Bronchial lymph node (tissue), 1 donor: Measurements from ENCODE around the gene UBC.

- PRO-cap: unidirectional peak, plus-strand start at chr12:124774463
Observed at GRCh38 chr12:124773845-124774552, 89.7 kb downstream of the SCARB1 start.

DNA sequence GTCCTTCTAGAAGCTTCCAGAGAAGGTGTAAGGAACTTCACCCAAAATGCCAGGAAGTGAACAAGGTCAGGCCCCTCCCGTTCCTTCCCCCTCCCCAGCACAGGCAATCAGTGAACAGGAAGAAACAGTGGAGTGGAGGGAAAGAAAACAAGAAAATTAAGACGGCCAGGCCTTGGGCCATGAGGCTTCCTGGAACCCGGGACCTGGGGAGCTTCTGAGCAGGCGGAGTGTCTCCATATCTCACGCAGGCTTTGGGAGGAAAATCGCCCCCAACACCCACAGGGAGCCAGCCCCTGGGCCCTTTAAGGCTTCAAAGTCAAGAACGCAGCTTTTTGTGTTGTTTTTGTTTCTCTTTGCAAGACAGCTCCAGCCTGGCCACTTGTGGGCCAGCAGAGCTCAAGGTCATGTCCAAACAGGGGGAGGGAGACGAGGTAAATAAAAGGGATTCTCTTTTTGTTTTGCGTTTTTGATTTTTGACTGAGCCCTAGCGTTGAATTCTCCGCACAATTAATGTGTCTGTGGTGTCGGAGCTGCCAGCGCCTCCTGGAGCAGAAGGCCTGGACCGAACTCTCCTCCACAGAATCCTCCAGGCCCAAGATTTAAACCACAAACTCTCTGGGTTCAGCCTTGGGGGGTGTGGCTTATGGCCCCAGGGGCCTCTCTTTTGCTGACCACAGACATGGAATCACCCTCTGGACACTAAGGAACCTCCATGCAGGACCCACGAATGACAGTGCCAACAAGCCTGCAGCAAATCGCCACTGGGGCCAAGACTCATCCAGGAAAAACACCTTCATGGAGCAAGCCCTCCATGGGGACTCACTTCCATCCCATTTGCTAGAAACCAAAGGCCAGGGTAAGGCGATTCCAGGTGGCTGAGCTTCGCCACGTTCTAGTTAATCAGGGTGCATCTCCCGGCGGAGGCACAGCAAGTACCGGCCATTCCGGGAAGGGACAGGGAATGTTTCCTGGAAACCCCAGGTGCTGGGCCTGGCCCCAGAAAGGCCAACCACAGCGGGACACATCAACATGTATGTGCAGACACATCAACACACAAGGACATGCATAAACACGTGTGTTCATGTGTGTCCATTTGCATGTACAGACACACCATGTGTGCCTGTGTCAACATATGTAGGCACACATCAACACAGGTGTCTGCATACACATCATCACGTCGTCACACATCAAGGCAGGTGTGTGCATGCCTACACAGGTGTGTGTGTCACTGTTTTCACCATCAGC lies 8.1 kb downstream of the SCARB1 start:
- PRO-cap: no peak

DNA sequence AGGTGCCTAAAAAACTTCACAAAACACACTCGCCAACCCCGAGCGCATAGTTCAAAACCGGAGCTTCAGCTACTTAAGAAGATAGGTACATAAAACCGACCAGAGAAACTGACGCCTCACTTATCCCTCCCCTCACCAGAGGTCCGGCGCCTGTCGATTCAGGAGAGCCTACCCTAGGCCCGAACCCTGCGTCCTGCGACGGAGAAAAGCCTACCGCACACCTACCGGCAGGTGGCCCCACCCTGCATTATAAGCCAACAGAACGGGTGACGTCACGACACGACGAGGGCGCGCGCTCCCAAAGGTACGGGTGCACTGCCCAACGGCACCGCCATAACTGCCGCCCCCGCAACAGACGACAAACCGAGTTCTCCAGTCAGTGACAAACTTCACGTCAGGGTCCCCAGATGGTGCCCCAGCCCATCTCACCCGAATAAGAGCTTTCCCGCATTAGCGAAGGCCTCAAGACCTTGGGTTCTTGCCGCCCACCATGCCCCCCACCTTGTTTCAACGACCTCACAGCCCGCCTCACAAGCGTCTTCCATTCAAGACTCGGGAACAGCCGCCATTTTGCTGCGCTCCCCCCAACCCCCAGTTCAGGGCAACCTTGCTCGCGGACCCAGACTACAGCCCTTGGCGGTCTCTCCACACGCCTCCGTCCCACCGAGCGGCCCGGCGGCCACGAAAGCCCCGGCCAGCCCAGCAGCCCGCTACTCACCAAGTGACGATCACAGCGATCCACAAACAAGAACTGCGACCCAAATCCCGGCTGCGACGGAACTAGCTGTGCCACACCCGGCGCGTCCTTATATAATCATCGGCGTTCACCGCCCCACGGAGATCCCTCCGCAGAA lies at the start of gene UBC:
Gene UBC (minus strand): TSS at position 782 of the 854 bp plus-strand sequence.
- PRO-cap: bidirectional peak, plus-strand start at position 277 of the sequence, minus-strand start at position 195 of the sequence; bidirectional peak, plus-strand start outside the sequence, minus-strand start at position 782 of the sequence

DNA sequence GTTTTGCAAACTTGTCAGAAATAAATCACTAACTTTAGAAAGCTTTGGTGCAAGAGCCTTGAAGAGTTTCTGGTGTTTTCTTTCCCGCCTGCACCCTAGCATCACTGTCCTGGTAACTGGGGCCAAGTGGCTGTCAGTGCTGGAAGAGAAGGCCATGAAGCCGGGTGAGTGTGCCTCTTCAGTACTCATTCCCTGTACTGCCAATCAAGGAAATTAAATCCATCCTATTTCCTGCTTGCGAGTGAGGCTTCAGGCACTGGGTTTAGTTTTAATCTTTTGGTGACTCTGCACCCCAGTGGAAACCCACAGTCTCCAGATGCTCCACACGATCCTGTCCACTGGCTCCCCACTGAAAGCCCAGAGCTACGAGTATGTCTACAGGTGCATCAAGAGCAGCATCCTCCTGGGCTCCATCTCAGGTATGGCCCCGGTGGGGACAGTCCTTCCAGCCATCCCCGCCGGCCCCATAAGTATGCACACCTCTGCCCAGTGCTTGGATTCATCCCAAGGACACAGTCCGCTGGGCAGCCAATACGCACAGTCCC lies 59.4 kb downstream of the AACS start:
- PRO-cap: no peak

DNA sequence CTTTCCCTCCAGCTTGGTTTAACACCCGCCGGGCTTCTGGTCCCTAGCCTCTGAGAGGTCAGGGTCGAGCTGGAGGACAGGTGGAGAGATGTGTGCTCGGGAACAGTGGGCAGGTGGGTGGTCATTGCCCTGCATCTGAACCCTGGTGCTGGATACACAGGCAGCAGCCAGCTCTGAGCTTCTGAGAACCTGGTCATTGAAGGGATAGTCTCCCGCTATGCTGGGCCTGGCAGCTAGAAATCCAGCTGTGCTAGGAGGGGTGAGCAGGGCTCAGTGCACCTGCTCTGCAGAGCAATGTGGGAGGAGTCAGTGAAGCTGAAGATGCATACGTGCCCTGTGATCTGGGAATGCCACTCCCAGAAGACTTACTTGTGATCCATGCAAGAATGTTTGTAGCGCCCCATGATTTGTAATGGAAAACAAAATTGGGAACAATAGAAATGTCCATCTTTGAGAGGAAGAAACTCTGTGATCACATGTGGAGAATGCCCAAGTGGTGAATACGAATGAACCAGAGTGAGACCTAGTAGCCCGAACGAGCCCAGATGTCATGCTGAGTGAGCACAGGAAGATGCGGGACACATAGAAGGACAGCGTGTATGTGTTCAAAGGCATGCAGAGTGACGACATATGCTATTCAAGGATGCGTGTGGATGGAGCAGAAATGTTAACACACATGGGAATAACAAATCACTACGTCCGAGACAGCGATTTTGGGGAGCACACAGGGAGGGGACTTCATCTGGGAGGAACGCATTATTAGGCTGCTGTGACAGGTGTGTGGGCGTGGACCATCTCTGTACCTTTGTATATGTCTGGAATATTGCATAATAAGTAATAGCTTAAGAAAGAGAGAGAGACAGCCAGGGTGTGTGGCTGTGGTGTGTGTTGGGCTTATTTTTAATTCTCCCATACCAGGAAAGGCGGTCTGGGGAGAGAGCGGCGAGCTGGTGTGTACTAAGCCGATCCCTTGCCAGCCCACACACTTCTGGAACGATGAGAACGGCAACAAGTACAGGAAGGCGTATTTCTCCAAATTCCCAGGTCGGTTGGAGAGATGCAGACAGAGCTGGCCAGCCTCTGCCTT lies 57.4 kb upstream of the TMEM132B start:
- PRO-cap: no peak

DNA sequence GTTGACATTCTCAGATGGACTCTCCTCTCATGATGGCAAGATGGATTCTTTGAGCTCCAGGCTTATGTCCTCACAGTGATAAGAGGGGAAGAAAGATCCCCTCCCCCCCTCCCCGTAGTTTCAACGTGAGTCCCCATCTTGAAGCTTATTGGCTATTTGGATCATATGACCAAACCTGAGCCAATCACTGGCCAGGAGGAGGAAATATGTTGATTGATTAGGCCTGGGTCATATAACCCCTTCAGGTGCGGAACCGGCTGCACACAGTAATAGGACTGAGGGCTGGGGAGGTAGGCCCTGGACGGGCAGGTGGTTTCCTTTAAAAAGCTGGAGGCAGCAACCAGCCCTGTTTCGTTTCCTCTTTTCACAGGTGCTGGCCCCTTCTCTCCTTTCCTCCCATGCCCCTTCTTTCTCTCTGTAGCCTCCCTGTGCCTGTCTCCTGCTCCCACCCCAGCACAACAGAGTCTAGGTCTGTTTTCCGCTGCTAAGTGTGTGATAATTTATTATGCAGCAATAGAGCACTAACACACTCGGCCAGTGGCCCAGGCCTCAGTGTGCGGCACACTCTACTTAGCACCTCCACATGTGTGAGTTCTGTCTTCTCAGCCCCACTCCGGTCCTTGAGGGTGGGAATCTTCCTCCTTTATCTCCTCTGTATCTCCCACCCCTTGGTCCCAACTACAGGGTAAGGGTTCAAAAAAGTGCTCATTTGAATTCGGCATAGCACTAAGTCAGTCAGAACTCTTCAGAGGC lies 36.4 kb upstream of the TMEM132B start:
- PRO-cap: no peak

DNA sequence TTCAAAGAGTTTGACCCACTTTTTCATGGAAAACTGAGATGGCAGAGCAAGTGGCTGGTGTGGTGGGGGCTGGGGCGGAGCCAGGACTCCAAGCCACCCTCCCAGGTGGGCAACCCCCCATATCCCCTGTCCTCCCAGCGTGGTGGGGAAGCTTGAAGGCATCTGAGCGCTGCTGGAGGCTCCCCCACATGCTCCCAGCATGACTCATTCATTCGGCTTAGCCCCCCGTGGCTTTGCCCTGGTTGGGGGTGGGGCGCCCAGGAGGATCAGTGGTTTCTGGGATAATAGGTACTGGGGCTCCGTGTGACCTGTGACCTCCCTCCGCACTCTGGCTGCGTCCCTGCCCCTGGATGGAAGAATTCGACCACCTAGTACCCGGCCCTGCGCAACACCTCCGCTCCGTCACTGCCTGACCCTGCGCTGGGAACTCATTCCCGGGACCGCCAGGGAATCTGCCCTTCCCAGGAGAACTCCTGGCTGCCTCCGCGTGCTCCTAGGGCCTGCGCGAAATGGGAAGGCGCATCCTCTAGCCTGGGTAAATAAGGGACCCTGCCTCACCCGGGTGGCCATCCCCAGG lies 887 bp upstream of the TMEM132B start:
- PRO-cap: no peak

- PRO-cap: no peak
Observed at GRCh38 chr12:125194194-125195037, 8.2 kb downstream of the TMEM132B start.

DNA sequence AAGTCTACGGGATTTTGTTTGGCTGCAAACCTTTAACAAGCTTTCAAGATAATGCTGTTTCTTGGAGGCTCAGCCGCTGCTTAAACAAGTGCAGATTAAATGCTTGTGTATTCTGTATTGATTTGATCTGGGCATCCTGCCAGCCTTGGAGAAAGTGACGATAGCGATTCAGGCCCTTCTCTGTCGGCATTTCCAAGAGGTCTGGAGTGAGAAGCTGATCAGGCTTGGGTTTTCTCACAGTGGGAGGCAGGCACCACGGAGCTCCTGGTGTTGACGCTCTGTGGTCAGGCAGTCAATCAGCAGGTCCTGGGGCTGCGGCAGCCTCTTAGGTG lies 34.2 kb downstream of the TMEM132B start:
- PRO-cap: no peak

GRCh38 chr12:125340772-125341429 lies 154.7 kb downstream of the TMEM132B start:
- PRO-cap: no peak

DNA sequence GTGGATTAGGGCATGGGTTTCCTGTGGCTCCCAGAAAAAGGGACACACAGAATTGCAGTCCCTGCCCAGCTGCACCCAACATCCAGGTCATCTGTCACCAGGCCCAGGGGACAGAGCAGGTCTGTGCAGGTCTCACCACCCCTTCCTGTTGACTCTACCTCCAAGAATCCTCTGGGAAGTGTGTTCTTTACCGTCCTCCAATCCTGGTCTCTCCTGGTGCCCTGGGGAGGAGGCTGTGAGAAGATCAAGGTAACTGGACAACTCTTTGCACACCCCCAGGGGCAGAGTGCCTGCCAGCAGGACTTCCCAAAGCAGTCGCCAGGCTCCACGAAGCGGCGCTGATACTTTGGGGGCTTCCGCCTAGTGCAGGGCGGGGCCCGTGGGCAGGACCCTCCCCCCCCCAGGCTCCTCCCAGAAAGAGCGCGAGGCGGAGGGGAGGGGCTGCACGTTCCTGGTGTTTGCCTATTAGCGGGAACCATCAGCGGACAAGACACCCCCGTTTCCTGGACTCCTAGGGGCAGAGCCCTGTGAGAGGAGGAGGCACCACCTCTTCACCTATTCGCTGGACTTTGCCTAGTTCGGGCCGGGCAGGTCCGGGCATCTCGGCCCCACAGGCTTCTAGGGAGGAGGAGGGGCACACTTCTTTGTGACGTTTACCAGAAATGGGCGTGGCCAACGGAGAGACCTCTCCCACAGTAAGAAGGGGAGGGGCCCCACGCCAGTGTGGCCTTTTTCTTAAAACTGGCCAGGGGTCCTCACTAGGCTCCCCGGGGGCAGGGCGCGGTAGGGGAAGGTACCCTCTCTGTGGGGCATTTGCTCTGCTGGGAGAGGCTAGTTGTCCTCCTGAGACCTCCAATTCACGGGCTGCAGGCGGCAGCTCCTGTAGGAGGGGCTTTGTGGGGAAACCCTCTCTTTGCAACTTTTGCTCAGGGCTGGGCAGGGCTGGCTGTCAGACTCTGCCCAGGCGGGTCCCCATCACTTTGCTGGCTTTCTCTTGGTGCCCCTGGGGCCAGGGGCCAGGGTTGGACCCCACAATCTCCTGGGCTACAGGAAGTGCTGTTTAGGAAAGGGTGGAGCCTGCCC lies 797.2 kb downstream of the TMEM132B start:
- PRO-cap: bidirectional peak, plus-strand start at position 520 of the sequence, minus-strand start at position 320 of the sequence

- PRO-cap: no peak
Observed at GRCh38 chr12:126725761-126726031, 1539.5 kb downstream of the TMEM132B start.

- PRO-cap: no peak
Observed at GRCh38 chr12:127083212-127083751, 1183.7 kb upstream of the TMEM132C start.

GRCh38 chr12:128208410-128208609 lies 58.7 kb upstream of the TMEM132C start:
- PRO-cap: no peak

DNA sequence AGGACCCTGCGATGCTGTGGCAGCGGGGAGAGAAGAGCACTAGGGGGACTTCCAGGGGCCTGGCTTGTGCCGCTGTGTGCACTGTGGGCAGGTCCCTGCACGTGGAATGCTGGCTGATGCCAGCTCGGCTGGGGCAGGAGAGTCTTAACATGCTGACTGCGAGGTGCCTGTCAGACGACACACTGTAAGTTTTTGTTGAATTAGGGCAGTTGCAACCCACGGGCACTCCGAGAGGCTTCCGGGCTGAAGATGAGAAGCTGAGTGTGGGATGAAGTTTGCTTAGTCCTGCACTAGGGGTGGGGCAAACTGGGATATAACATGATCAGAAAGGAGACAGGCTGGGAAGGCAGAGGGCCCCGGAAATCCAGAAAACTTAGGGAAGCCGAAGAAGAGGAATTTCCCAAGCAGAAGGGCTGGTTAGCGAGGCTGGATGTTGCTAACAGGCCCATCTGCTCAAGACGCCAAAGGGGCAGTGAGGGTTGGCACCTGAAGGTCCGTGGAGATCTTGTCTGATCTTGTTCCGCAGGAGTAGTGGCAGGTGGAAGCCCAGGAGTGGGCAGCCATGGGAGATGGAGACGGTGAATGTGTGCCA lies 10.8 kb downstream of the GLT1D1 start:
- PRO-cap: no peak

DNA sequence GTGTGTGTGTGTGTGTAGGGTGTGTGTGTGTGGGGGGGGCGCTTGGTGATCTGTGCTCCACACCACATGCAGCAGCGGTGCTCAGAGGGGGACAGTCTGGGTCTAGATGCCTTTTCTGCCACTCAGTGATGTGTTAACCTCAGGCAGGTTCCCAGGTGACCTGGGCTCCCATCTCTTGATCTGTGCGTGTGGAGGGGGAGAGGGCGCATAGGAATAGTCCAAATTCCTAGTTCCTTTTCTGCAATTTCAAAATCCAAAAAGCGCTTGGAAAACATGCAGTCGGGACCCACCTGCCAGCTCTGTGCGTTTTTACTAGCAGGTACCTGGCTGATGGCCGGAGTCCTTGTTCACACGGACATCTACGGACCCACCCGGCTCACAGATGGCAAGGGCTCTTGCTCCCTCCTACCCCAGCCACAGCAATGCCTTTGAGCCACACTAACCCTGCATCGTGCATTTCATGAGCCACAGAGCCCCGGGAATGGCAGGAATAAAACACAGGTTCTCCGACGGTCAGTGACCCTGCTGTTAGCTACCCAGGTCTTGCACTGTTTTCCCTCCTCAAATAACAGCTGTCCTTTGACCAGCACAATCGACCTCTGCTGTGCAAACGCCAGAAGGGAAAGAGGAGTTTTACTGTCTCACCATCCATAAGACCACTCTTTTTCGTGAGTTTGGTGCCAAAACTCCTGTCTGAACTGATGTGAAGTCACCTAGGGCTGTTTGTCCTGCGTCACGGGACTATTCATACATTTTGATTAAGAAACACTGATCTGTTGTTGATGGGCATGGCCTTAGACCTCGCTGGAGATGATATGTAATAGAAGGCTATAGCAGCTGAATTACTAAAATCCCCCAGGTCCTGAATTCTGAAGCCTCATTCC lies 120.9 kb downstream of the GLT1D1 start:
- PRO-cap: no peak

- PRO-cap: no peak
Observed at GRCh38 chr12:130071204-130071601, 91.1 kb upstream of the FZD10 start.

DNA sequence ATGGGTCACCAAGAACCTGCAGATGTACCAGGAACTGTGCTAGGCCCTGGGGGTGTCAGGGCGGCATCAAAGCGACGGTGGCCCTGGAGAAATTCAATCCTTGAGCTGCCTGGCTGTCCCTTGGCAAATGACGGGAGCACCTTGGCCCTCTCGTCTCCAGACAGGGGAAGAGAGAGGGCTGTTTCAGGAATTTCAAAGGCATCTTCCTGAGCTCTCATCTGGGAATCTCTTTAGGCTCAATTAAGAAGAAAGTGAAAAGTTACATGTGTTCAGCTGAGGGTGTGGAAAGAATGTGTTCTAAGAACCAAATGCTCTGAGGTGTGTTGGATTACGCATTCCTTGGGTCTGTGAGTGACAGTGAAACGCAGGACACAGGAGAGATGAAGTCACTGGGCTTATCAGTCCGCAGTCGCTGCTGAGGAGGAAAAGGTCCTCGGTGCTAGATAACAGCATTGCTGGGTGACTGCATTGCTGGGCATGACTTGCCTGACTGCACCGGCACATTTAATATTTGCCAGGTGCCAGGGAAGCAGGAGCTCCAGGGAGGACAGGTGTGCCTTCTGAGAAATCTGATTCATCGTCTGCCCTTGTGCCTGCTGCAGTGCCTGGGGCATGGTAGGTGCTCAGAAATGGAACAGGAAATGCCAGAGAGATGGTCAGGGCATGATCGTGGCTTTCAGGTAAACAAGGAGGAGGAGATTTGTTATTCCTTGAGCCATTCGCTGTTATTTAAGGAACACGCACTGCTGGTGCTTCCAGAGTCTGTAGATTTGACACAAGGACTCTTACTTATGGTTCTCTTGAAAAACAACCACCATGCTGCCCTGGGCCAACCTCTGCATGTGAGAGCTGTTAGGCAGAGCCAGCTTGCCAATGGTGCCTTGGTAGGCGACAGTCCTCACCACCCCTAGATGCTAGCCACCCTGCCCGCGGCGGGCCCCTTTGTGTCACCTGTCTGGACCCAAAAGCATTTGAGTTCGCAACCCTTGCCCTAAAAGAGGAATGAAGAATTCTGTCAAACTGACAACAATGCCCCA lies 64.4 kb upstream of the FZD10 start:
- PRO-cap: no peak

GRCh38 chr12:130104507-130104924 lies 57.7 kb upstream of the FZD10 start:
- PRO-cap: no peak

DNA sequence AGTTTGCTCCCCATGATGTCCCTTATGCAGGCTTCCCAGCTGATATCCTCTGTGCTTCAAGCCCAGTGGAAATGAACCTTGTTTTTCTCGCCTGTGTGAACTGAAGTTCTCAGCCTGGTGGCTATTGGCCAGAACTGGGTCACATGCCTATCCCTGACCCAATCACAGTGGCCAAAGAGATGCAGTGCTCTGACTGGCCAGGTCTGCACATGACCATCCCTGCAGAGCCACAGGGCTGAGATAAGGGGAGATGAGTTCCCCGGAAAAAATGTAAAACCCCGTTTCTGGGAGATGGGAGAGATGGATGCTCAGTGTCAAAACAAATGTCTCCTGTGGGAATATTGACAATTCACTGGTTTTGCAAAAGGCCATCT lies 34.7 kb upstream of the FZD10 start:
- PRO-cap: bidirectional peak, plus-strand start at position 253 of the sequence, minus-strand start at position 73 of the sequence